ENCODE results near the gene MLC1.

DNA sequence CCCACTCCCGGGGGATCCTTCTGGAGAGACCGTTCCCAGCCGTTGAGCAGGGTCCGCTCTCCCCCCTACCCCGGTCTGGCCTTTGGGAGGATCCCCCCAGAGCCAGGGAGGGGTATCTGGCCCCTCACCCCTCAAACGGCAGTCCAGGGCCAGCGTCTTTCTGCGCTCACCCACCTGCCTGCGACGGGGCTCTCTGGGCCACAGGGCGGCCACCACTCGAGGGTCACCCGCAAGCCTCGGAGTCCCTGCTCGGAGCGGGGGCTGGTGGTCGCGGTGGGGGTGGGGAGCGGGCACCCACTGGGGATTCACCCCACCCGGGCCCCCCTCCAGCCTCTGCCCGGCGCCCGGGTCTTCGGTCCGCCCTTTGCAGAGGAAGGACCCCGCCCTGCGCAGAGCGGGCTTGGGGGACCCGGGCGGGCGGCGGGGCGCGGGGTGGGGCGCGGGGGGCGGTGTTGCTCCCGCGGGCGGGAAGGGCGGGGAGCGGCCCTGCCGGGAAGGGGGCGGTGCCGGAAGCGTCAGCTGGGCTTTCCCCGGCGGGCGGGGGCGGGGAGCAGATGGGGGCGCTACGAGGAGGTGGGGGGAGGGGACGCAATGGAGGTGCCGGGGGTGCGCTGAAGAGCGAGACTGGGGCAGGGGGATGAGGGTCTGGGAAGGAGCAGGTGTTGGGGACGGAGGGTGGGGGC is 16.6 kb downstream of the CRELD2 start:
- PRO-cap: no peak
- RRBS, 2 experiments: 6 to 9% methylated on average over 25 of the region's 57 CpGs

GRCh38 chr22:49935593-49935933 is 17.1 kb downstream of the CRELD2 start:
- PRO-cap: no peak
- RRBS, 2 experiments: 3 to 4% methylated on average over 3 of the region's 13 CpGs

- PRO-cap: no peak
- RRBS, 2 experiments: no CpG with 5 or more reads among the region's 2 CpGs
These were observed 15.0 kb upstream of the PIM3 start for GRCh38 chr22:49945672-49945896.

GRCh38 chr22:49947751-49948906 is 12.4 kb upstream of the PIM3 start:
- PRO-cap: no peak
- RRBS, 2 experiments: 65 to 68% methylated on average over 2 of the region's 30 CpGs

GRCh38 chr22:49951780-49952035 is 8.9 kb upstream of the PIM3 start:
- PRO-cap: no peak
- RRBS, 2 experiments: no CpG with 5 or more reads among the region's 5 CpGs

DNA sequence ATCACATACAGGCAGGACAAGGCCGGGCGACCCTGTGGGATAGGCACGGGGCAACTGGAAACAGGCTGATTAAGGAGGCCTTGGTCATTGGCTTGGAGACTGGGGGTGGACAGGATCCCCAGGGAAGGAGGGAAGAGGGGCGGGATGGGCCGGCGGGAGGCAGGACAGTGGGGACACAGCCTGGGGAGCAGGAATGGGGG is 3.6 kb upstream of the PIM3 start:
- PRO-cap: no peak
- RRBS, 2 experiments: 21% methylated on average over 2 of the region's 6 CpGs; no CpG with 5 or more reads in 1 of the 2 experiments

DNA sequence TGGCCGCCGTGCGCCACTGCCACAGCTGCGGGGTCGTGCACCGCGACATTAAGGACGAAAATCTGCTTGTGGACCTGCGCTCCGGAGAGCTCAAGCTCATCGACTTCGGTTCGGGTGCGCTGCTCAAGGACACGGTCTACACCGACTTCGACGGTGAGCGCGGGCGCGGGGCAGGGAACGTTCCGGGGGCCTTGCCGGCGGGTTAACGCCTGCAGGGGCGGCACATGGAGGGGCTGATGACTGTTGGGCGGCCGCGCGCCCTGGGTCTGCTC is 1.0 kb downstream of the PIM3 start:
- PRO-cap: no peak
- RRBS, 2 experiments: 2% methylated on average over 11 of the region's 32 CpGs; no CpG with 5 or more reads in 1 of the 2 experiments

DNA sequence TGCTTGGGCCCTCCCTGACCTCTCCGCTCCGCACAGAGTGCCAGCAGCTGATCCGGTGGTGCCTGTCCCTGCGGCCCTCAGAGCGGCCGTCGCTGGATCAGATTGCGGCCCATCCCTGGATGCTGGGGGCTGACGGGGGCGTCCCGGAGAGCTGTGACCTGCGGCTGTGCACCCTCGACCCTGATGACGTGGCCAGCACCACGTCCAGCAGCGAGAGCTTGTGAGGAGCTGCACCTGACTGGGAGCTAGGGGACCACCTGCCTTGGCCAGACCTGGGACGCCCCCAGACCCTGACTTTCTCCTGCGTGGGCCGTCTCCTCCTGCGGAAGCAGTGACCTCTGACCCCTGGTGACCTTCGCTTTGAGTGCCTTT is 2.3 kb downstream of the PIM3 start:
- PRO-cap: no peak
- RRBS, 2 experiments: 87% methylated on average over 7 to 9 of the region's 21 CpGs

- PRO-cap: no peak
- RRBS, 2 experiments: 96 to 97% methylated on average over 3 of the region's 18 CpGs
These were observed 8.4 kb downstream of the PIM3 start for GRCh38 chr22:49968695-49969626.

- PRO-cap: no peak
- RRBS, 2 experiments: no CpG with 5 or more reads among the region's 11 CpGs
These were observed 6.3 kb downstream of the IL17REL start for GRCh38 chr22:50006321-50006684.

DNA sequence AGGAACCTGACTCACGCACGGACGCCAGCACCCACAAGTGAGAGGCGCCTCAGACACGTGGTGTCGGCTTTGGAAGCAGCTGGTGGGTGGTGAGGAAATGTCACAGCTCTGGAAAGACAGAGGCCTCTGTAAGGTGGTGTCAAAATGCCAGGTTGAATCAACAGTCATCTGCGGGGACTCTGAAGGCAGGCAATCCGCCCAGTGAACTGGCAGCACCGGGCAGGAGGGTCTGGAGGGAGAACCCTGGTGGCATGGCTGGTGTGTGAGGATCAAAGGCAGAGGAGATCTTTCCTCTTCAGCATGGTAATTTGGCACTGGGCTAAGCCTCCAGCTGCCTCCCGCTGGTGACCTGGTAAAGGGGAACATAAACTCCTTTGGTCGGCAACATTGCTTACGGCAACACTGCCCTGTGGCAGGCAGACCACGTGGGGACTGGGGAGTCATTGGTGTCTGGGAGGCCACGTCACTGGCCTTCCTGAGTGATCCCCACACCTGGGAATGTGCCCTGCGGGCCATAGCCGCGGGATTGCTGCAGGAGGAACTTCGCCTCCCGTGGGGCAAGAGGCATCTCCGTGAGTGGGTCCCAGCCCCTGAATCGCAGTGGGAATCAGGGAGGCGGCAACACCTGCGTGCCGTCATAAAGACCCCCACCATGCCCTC is 15.5 kb upstream of the IL17REL start:
- PRO-cap: no peak
- RRBS, 2 experiments: no CpG with 5 or more reads among the region's 24 CpGs

GRCh38 chr22:50085145-50086152 is at the start of gene MLC1:
Gene MLC1, minus strand, starts transcription at chr22:50085426.
- PRO-cap: no peak
- RRBS, 2 experiments: no CpG with 5 or more reads among the region's 31 CpGs

DNA sequence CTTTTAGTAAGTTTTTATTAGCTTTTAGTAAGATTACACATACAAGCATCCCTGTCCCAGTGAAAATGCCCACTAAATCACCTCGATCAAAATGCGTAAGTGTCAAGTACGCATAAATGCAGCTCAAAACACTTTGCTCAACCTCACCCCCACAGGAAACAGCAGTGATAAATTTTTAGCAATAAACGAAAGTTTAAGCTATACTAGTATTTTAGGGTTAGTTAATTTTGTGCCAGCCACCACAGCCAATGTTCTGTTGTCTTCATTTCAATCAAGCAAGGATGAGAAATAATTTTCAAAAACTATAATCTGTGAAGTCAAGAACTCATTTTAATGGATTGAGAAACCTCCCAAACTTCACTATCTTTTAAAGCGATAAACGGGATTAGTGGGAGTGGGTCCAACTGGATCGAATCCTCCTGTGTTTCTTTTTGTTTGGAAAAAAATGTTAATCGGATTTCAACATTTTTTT is 963 bp upstream of the MLC1 start:
- PRO-cap: no peak
- RRBS, 2 experiments: no CpG with 5 or more reads among the region's 8 CpGs

- PRO-cap: no peak
- RRBS, 2 experiments: 90% methylated on average over 7 of the region's 37 CpGs; no CpG with 5 or more reads in 1 of the 2 experiments
These were observed 1.4 kb upstream of the SELENOO start for GRCh38 chr22:50199040-50200147.

DNA sequence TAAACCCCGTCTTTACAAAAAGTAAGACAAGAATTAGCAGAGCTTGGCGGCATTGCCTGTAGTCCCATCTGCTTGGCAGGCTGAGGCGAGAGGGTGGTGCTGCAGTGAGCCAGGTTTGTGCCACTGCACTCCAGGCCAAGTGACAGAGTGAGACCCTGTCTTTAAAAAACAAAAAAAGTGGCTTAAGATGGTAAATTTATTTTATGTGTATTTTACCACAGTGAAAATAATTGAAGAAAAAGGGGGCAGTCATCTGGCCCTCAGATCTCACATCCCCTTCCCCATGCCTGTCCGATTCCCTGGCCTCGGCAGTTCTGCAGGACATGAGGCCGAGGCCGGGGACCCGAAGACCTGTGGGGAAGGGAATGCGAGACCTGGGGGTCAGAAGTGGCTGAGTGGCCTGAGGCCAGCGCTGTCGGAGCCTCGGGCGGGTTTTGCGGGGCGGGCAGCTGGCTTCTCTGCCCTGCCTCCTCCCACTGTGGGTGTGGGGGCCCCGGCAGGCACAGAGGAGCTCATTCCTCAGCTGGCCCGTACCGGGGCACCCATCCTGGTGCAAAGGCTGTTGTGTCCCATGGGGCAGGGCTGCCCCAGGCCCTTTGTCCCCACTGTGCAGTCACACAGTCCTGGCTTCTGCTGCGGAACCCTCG is 4.7 kb downstream of the SELENOO start:
- PRO-cap: no peak
- RRBS, 2 experiments: no CpG with 5 or more reads among the region's 20 CpGs

- PRO-cap: no peak
- RRBS, 2 experiments: 79 to 88% methylated on average over 5 of the region's 23 CpGs
These were observed 8.5 kb downstream of the SELENOO start for GRCh38 chr22:50209129-50209841.

GRCh38 chr22:50279444-50279839 is 9.3 kb upstream of the MAPK11 start:
- PRO-cap: no peak
- RRBS, 2 experiments: 96 to 98% methylated on average over 3 to 4 of the region's 14 CpGs

- PRO-cap: no peak
- RRBS, 2 experiments: no CpG with 5 or more reads among the region's 11 CpGs
These were observed 15.4 kb upstream of the MAPK11 start for GRCh38 chr22:50285669-50285868.

DNA sequence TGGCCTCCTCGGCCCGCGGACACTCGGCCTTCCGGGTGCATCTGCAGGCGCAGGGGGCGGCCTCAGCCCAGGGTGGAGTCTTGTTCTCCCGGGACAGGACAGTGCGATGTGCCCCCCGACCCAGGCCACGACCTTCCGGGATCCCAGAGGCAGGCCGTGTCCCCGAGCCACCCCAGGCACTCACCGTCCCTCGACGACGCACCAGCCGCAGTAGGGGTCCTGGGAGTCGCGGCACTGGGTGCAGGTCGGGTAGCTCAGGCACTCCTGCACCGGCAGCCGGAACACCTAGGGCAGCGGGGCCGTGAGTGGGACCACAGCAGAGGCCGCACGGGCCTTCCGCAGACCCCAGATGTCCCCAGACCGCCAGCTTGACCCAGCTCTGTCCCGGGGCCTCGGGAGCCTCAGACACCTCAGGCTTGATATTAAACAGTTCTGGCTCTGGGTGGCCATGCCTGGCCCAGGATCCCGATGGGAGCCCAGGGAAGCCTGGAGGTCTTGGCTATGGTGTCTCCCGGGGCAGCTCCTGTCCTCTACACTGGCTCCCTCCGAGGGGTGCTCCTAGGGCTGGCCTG is 17.7 kb upstream of the MAPK11 start:
- PRO-cap: no peak
- RRBS, 2 experiments: 95 to 97% methylated on average over 8 to 19 of the region's 35 CpGs

DNA sequence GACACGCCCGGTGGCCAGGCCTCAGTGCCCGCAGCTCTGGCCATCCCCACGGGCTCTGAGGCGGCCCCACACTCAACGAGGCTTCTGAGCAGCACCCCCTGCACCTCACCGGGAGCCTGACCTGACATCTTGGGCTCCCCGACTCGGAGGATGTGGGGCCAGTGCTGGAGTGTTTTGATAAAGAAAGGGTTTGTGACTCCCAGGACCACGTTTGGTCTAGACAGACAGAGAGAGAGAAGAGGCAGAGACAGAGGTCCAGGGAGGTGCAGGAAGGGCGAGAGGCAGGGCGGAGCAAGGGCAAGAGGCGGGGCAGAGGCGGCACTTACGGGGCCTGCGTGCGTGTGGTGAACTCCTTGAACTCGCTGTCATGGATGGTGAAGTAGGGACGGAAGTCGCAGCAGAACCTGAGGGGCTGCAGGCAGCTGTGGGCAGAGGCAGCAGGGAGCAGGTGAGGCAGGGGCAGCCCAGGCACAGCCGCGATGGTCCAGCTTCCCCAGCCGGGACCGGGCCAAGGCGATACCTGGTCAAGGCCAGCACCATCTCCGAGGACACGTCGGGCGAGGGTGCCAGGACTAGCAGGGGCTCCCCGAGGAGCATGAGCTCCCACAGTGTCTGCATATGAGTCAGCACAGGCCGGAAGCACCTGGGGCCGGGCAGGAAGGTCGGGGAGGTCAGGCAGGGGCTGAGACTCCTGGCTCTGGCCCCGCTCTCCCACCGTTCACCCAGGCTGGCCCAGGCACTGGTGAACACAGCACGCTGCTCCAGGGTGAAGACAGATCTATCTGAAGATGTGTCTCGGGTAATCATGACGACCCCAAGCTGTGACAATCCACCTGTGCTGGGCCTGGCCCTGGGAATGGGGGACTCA is 7.1 kb upstream of the PLXNB2 start:
- PRO-cap: no peak
- RRBS, 2 experiments: 76% methylated on average over 4 of the region's 38 CpGs; no CpG with 5 or more reads in 1 of the 2 experiments